Measurements from ENCODE around the genes CPHXL and C16orf46.

- RAMPAGE, long total RNA, result no peak
- RRBS, result no CpG with 5 or more reads among the region's 3 CpGs
Observed at GRCh38 chr16:75477654-75478352, 13.3 kb upstream of the TMEM170A start.

- RAMPAGE, long total RNA, result no peak
- RRBS, result no CpG with 5 or more reads among the region's 12 CpGs
Observed at GRCh38 chr16:75655781-75656937, 8.6 kb downstream of the TERF2IP start.

DNA sequence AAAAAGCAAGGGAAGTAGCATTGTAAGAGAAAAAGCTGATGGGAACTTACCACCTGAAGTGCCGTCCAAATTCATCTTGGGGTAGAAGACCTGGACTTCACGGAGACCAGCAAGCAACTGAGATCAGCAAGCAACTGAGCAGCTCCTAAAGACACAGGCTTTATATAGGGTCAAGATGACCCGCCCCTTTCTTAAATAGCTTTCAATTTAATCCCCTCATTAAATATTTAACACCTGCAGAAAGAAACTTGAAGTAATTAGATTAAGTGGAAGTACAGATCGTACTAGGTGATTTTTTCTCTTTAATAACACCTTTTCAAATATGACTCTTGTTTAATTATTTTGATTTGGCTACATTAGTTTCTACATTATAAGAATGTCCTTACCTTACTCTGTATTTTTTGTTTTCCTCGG, at the start of gene CPHXL:
Gene CPHXL, minus strand, starts transcription at position 123 of the 414 bp plus-strand sequence.
- RAMPAGE, long total RNA, result no peak
- RRBS, result no CpG with 5 or more reads among the region's 5 CpGs

GRCh38 chr16:76532027-76532571, 254.9 kb downstream of the CNTNAP4 start:
- RAMPAGE, long total RNA, result no peak
- RRBS, result no CpG with 5 or more reads among the region's 3 CpGs

GRCh38 chr16:76634683-76635486, 357.7 kb downstream of the CNTNAP4 start:
- RAMPAGE, long total RNA, result no peak
- RRBS, result 77% methylated on average over 12 of the region's 36 CpGs

DNA sequence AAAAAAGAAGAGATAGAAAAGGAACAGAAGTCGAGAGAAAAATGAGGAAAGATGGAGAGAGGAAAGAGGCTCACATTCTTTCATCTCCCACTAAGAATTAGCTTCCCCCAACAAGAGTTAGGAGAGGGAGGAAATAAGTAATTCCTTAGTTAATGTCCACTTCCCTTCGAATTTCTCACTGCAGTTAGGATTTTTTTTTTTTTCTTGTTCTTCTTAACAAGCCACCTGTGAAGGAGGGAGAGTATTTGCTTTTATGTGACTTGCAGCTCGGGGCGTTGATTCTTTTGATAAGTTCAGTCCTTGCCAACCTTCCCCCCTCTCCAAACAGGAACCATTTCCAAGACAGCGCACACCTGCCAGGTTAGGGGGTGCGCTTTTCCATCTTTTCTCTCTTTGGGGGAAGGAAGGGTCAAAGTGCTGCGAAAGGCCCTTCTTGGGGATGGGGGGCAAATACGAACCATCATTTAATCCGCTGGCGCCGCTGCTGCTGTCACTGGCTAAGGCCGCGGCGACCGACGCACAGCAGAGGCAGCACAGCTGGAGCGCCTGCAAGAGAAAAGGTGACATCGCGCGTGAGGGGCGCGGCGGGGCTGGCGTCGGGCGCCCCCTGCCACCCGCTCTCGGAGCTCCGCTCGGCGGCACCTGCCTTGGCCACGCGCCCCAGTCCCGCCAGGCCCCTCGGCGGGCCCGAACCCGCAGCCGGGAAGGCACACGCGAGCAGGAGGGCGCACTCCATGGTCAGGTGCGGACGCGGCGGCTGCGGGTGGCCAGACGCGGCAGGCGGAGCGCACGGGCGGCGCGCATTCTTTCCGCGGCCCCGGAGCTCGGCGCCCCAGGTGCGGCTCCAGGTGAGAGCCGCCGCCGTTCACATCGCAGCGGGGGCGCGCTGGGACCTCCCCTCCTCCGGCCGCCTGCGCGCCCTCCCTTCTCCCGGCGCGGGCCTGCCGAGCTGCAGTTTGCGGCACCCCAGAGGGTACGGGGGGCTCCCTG, 579 bp downstream of the ADAMTS18 start:
- RAMPAGE, long total RNA, result no peak
- RRBS, result 1% methylated on average over 15 of the region's 78 CpGs

GRCh38 chr16:77859521-77859925, 71.2 kb downstream of the VAT1L start:
- RAMPAGE, long total RNA, result no peak
- RRBS, result no CpG with 5 or more reads among the region's 4 CpGs

GRCh38 chr16:78003123-78003488, 19.2 kb upstream of the CLEC3A start:
- RAMPAGE, long total RNA, result no peak
- RRBS, result 2% methylated on average over 1 of the region's 7 CpGs

- RAMPAGE, long total RNA, result no peak
- RRBS, result no CpG with 5 or more reads among the region's 7 CpGs
Observed at GRCh38 chr16:78177869-78178528, 78.5 kb downstream of the WWOX start.

GRCh38 chr16:78607149-78608274, 508.1 kb downstream of the WWOX start:
- RAMPAGE, long total RNA, result no peak
- RRBS, result no CpG with 5 or more reads among the region's 17 CpGs

DNA sequence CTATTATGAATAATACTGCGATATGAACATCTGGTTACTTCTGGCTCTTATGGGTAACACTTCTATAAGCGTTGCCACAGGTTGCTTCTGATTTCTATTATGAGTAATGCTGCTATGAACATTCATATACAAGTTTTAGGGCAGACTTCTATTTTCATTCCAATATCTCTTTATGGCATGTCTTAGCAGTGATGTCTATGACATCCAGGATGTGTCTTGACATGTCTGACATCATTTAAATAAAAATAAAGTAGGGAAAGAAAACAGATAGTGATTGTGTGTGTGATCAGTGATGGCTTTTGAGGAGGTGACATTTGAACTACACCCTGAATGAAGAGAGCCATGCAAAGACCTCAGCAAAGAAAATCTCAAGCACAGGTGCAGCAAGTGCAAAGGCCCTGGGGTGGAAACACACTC, 564.0 kb downstream of the WWOX start:
- RAMPAGE, long total RNA, result no peak
- RRBS, result no CpG with 5 or more reads among the region's 2 CpGs

- RAMPAGE, long total RNA, result no peak
- RRBS, result no CpG with 5 or more reads among the region's 13 CpGs
Observed at GRCh38 chr16:78669792-78670597, 570.5 kb downstream of the WWOX start.

- RAMPAGE, long total RNA, result no peak
- RRBS, result no CpG with 5 or more reads among the region's 3 CpGs
Observed at GRCh38 chr16:78828742-78829615, 729.5 kb downstream of the WWOX start.

DNA sequence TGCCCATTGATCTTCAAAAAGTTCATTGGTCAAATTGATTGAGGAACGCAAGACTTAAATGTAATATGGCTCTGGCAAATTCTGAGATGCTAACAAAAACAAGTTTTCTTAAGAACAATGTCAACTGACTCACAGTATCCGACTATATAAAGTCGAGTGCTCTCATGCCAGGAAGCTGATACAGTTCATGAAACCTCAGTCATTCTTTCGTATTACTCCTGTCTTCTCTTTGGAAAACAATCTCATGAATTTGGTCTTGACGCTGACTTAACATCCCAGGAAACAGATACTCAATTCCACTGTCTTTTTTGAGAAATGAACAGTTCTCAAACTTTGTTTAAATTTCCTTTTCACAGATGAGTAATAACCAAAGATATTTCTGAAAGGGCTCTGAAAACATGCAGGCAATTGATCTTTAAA, 704.8 kb downstream of the MAF start:
- RAMPAGE, long total RNA, result no peak
- RRBS, result no CpG with 5 or more reads among the region's 5 CpGs

DNA sequence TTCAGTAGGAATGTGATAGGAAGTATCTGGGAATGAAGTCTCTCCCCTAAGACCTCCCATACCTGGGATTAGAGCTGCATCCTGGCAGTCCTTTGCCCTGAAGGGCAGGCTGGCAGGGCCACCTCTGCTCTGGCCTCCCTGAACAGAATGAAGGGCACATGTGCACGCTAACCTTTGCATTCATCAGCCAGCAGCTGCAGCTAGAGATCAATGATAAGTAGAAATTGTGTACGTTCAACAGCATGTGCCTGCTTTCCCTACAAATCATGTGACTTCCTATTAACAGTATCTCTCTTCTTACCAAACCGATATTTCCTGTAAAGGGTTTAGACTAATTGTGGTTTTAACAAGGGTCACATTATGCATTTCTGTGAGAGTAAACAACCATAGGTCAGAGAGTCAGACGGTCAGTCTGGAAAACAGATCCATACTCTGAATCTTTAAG, 219.6 kb downstream of the MAF start:
- RAMPAGE, long total RNA, result no peak
- RRBS, result no CpG with 5 or more reads among the region's 4 CpGs

DNA sequence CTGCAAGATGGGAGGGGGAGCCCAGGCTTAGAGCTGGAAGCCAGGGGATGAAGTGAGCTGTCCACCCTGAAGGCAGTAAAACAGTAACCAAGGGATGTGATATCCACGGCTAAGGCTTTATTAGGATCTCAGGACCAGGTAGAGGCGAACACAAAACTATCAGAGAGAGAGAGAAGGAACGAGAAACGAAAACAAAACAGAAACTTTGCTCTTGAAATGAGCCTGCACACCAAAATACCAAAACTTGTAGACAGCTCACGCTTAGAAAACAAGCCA, 116.0 kb downstream of the DYNLRB2 start:
- RAMPAGE, long total RNA, result no peak
- RRBS, result no CpG with 5 or more reads among the region's 5 CpGs

DNA sequence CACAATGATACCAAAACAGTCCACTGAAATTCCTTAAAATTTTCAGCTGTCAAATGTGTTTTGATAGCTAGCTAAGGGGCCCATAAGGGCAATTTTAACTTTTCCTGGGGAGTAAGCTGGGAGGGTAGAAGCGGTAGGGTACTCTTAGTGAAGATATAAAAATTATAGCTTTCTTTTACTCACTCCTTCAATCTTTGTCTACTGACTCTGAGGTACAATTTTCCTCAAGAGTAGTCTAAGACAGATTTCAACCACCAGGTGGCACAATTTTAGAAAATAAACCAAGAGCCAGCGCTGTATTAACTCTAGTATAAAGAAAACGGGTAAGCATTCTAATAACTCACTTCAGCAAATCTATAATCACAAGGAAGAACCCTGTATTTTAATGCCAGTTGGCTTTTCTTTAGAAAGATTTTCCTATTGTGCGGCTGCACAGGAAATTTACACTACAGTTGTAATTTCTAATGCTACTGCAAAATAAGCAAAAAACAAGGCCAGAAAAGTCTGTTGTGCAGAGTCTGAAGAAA, 2.1 kb downstream of the CMC2 start:
- RAMPAGE, long total RNA, result no peak
- RRBS, result no CpG with 5 or more reads among the region's 4 CpGs

DNA sequence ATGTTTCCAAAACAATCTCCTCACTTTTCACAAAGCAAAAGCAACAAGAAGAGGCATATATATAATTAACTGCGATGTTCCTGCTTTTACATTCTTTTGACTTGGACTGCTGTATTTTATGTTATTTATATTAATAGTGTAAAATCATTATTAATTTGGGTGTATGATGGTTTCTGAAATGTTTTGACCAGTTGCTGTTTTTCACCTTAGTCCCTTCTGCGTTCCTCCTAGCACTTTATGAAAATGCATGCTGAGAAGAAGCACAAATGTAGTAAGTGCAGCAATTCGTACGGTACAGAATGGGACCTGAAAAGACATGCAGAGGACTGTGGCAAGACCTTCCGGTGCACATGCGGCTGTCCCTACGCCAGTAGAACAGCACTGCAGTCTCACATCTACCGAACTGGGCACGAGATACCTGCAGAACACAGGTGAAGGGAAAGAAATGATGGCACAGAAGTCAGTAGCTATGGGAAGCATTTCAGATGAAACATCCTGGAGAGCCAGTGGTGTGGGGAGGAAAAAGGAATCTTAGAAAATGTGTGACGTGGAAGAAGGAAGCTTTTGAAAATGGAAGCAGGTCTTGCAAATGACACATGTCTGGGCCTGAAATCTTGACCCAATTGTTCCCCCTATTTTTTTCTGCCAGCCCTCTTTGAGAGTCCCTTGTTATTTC, 6.5 kb downstream of the ATMIN start:
- RAMPAGE, long total RNA, result no peak
- RRBS, result no CpG with 5 or more reads among the region's 10 CpGs

DNA sequence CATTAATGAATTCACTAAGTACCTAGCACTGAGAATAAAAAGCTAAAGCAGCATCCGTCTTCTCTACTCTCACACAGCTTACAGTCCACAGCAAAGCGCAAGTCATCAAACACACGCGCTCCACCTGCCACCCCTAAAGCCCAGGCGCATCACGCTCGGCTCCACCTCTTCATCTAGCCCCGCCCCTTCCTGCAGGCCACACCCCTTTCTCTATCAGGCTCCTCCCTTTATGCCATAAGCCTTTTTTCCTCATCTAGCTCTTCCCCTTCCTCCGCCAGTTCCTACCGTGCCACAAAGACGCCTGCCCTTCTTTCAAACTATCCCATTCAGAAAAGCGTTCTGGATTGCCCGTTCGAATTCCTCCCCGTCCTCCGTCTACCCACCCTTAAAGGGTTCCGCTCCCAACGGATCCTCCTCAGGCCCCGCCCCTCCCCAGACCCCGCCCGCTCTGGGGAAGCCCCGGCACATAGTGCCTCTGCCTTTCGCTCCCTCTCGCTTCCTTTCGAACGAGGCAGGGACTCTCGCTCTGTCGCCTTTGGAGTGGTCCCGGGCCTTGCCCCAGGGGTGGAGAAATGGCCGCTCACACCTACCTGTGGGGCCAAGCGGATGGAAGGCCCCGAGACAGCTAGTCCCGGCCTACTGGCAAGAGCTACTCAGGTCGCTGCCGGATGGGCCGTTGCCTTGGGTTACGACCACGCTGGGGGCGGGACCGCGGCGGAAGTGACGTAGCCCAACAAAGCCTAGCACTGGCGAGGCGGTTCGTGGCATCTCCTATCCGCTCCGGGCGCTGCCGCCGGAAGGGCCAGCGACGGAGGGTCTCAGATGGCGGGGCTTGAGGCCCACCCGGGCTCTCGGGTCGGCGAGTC, at the start of gene C16orf46:
Gene C16orf46, minus strand, starts transcription at position 693 of the 866 bp plus-strand sequence.
- RAMPAGE, long total RNA, result start-site peak on the minus strand centred at position 681 of the sequence, 49 bp wide, 34 and 30 reads in 2 replicates
- RRBS, result under 1% methylated on average over 15 of the region's 58 CpGs

GRCh38 chr16:81189006-81189742, 49.3 kb upstream of the BCO1 start:
- RAMPAGE, long total RNA, result no peak
- RRBS, result no CpG with 5 or more reads among the region's 15 CpGs

Measured in kidney epithelial cell (primary cell).